Keratinocyte (primary cell): ENCODE measurements around a stretch of chr3.

CAGE:
- cytosol, long polyA minus RNA: no peak
- cytosol, long polyA plus RNA: no peak
- long polyA plus RNA: no peak
- nucleus, long polyA minus RNA: no peak
- nucleus, long polyA plus RNA: no peak
Observed at GRCh38 chr3:40477623-40478310, 845 bp downstream of the ZNF619 start.

DNA sequence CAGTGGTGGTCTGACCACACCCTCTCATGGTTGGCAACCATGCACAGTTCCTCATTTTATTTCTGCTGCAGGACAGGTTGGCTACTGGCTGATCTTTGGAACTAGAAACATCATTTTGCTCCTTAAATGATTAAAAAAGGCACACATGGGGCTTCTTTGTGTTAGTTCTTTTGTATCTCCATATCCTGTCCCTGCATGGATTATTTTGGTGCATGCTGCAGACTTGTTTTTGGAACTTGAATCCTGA is 99.0 kb downstream of the ZNF621 start:
CAGE:
- cytosol, long polyA minus RNA: no peak
- cytosol, long polyA plus RNA: no peak
- long polyA plus RNA: no peak
- nucleus, long polyA minus RNA: no peak
- nucleus, long polyA plus RNA: no peak

GRCh38 chr3:40778822-40779328 is 254.1 kb downstream of the ZNF621 start:
CAGE:
- cytosol, long polyA minus RNA: no peak
- cytosol, long polyA plus RNA: no peak
- long polyA plus RNA: no peak
- nucleus, long polyA minus RNA: no peak
- nucleus, long polyA plus RNA: no peak

DNA sequence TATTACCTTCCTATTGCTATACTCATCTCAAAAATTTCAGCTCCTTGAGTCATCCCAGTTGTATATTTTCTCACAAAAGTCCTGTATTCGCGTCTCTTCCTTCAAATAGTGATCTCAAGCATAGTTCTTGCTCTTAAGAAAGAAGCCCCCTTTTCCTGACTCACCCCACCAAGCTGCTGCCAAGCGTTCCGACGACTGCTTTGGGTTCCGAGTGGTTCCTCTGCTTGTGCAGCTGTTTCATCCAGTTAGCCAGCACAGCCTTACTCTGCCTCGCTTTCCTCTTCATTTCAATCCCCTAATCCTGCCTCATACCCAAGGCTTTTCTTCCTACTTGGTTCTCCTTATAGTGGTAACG is 260.9 kb downstream of the ZNF621 start:
CAGE:
- cytosol, long polyA minus RNA: no peak
- cytosol, long polyA plus RNA: no peak
- long polyA plus RNA: no peak
- nucleus, long polyA minus RNA: no peak
- nucleus, long polyA plus RNA: no peak

DNA sequence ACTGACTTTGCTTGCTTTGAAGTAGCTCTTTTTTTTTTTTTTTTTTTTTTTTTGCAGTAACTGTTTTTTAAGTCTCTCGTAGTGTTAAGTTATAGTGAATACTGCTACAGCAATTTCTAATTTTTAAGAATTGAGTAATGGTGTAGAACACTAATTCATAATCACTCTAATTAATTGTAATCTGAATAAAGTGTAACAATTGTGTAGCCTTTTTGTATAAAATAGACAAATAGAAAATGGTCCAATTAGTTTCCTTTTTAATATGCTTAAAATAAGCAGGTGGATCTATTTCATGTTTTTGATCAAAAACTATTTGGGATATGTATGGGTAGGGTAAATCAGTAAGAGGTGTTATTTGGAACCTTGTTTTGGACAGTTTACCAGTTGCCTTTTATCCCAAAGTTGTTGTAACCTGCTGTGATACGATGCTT is 40.7 kb downstream of the CTNNB1 start:
CAGE:
- cytosol, long polyA minus RNA: no peak
- cytosol, long polyA plus RNA: no peak
- long polyA plus RNA: no peak
- nucleus, long polyA minus RNA: start-site peak on the minus strand centred at position 169 of the sequence, 96 bp wide, 20 reads
- nucleus, long polyA plus RNA: no peak

GRCh38 chr3:41242617-41243152 is 43.4 kb downstream of the CTNNB1 start:
CAGE:
- cytosol, long polyA minus RNA: no peak
- cytosol, long polyA plus RNA: no peak
- long polyA plus RNA: no peak
- nucleus, long polyA minus RNA: no peak
- nucleus, long polyA plus RNA: no peak

CAGE:
- cytosol, long polyA minus RNA: no peak
- cytosol, long polyA plus RNA: no peak
- long polyA plus RNA: no peak
- nucleus, long polyA minus RNA: no peak
- nucleus, long polyA plus RNA: no peak
Observed at GRCh38 chr3:42025411-42026148, 63.7 kb upstream of the ULK4 start.

GRCh38 chr3:42066502-42067223 is 24.5 kb upstream of the TRAK1 start:
CAGE:
- cytosol, long polyA minus RNA: no peak
- cytosol, long polyA plus RNA: no peak
- long polyA plus RNA: no peak
- nucleus, long polyA minus RNA: no peak
- nucleus, long polyA plus RNA: no peak

CAGE:
- cytosol, long polyA minus RNA: no peak
- cytosol, long polyA plus RNA: no peak
- long polyA plus RNA: no peak
- nucleus, long polyA minus RNA: no peak
- nucleus, long polyA plus RNA: no peak
Observed at GRCh38 chr3:42100955-42101968, 10.1 kb downstream of the TRAK1 start.

CAGE:
- cytosol, long polyA minus RNA: no peak
- cytosol, long polyA plus RNA: no peak
- long polyA plus RNA: no peak
- nucleus, long polyA minus RNA: no peak
- nucleus, long polyA plus RNA: no peak
Observed at GRCh38 chr3:42130074-42130764, 39.1 kb downstream of the TRAK1 start.

DNA sequence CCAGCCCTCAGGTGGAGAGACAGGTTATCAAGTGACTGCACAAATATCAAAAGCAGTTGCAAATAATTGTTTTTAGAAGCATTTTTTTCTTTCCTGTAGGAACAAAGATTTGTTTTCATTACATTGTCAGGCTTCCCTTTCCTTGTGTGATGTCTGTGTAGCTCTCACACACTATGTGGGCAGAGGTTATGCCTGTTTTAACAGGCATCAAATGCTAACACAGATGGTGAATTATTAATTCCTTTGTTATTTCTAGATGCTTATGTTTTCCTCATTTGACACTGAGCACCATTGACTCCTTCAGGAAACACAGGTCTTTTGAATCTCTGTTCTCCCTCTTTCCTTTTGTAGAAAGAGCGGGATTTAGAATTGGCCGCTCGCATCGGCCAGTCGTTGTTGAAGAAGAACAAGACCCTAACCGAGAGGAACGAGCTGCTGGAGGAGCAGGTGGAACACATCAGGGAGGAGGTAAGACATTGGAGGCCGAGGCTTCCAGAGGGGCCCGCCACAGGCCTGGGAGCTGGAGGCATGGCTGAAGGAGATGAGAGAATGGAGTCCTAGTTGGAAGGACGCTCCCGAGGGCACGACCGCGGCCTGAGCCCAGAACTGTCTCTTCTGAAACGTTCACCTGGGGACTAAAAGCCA is 81.5 kb downstream of the CCK start:
CAGE:
- cytosol, long polyA minus RNA: no peak
- cytosol, long polyA plus RNA: no peak
- long polyA plus RNA: no peak
- nucleus, long polyA minus RNA: no peak
- nucleus, long polyA plus RNA: no peak

CAGE:
- cytosol, long polyA minus RNA: no peak
- cytosol, long polyA plus RNA: no peak
- long polyA plus RNA: no peak
- nucleus, long polyA minus RNA: no peak
- nucleus, long polyA plus RNA: no peak
Observed at GRCh38 chr3:42224800-42225555, 41.0 kb downstream of the CCK start.

CAGE:
- cytosol, long polyA minus RNA: no peak
- cytosol, long polyA plus RNA: no peak
- long polyA plus RNA: no peak
- nucleus, long polyA minus RNA: no peak
- nucleus, long polyA plus RNA: no peak
Observed at GRCh38 chr3:42369141-42369806, 41.1 kb downstream of the LYZL4 start.

DNA sequence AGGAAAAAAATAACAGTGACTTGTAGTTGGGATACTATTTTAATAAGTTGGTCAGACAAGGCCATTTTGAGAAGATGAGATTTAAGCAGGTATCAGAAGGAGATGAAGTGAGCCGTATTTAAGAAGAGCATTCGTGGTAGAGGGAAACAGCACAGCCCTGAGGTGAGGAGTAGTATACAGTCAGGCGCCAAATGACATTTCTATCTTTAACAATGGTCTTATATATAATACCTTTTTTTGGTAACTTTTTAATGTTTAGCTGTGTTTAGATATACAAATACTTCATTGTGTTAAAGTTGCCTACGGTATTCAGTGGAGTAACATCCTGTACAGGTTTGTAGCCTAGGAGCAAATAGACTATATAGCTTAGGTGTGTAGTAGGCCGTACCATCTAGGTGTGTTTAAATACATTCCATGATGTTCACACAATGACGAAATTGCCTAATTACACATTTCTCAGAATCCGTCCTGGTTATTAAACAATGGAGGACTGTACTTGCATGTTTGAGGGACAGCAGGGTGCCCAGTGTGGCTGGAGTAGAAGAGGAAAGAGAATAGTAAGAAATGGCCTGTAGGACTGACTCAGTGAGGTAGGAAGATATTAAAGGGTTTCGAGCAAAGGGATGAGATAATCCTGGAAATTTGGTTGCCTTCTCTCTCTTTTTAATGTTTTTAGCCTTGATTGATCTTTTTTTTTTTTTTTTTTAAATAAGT is 1.6 kb downstream of the NKTR start:
CAGE:
- cytosol, long polyA minus RNA: no peak
- cytosol, long polyA plus RNA: no peak
- long polyA plus RNA: no peak
- nucleus, long polyA minus RNA: no peak
- nucleus, long polyA plus RNA: no peak

DNA sequence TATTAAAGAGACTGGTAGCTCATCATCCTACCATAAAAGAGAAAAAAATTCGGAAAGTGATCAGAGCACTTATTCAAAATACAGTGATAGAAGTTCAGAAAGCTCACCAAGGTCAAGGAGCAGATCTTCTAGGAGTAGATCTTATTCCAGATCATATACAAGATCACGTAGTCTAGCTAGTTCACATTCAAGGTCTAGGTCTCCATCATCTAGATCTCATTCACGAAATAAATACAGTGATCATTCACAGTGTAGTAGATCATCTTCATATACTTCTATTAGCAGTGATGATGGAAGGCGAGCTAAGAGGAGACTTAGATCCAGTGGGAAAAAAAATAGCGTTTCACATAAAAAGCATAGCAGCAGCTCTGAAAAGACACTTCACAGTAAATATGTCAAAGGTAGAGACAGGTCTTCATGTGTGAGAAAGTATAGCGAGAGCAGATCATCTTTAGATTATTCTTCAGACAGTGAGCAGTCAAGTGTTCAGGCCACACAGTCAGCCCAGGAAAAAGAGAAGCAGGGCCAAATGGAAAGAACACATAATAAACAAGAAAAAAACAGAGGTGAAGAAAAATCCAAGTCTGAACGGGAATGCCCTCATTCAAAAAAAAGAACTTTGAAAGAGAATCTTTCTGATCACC is 15.7 kb upstream of the ZBTB47 start:
CAGE:
- cytosol, long polyA minus RNA: start-site peak on the plus strand centred at position 301 of the sequence, 538 bp wide, 13 reads
- cytosol, long polyA plus RNA: no peak
- long polyA plus RNA: no peak
- nucleus, long polyA minus RNA: no peak
- nucleus, long polyA plus RNA: no peak

CAGE:
- cytosol, long polyA minus RNA: no peak
- cytosol, long polyA plus RNA: no peak
- long polyA plus RNA: no peak
- nucleus, long polyA minus RNA: no peak
- nucleus, long polyA plus RNA: no peak
Observed at GRCh38 chr3:42658138-42659316, 5.0 kb downstream of the ZBTB47 start.

DNA sequence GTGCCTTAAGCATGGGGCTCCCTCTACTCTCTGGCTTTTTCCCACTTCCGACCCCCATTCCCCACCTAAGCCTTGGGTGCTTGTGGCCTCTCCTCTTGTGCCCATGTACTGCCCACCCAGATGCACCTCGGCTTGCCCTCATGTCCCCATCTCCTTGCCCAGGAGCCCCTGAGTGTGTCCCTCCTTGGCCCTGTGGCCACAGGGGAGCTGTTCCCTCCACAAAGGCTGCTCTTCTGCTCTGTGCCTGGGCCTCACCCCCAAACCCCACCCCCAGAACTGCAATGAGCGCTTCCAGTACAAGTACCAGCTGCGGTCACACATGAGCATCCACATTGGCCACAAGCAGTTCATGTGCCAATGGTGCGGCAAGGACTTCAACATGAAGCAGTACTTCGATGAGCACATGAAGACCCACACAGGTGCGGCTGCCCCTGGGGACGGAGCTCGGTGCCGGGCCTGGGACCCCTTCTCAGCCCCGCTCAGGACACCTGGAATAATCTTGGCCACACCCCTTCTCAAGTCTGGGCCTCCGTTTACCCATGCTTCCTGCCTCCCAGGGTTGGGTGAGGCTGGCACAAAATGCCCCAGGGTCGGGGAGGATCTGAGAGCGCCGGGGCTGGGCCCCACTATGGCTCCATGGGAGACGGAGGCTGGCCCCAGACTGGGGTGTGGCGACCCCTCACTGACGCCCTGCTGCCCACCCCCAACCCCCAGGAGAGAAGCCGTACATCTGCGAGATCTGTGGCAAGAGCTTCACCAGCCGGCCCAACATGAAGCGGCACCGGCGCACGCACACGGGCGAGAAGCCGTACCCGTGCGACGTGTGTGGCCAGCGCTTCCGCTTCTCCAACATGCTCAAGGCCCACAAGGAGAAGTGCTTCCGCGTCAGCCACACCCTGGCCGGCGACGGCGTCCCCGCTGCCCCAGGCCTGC is 10.3 kb downstream of the ZBTB47 start:
CAGE:
- cytosol, long polyA minus RNA: no peak
- cytosol, long polyA plus RNA: no peak
- long polyA plus RNA: no peak
- nucleus, long polyA minus RNA: no peak
- nucleus, long polyA plus RNA: no peak

GRCh38 chr3:42669727-42670209 is 15.6 kb upstream of the KLHL40 start:
CAGE:
- cytosol, long polyA minus RNA: no peak
- cytosol, long polyA plus RNA: no peak
- long polyA plus RNA: no peak
- nucleus, long polyA minus RNA: no peak
- nucleus, long polyA plus RNA: no peak

GRCh38 chr3:42729295-42729560 is 26.6 kb upstream of the HHATL start:
CAGE:
- cytosol, long polyA minus RNA: no peak
- cytosol, long polyA plus RNA: no peak
- long polyA plus RNA: no peak
- nucleus, long polyA minus RNA: no peak
- nucleus, long polyA plus RNA: no peak

CAGE:
- cytosol, long polyA minus RNA: no peak
- cytosol, long polyA plus RNA: no peak
- long polyA plus RNA: no peak
- nucleus, long polyA minus RNA: no peak
- nucleus, long polyA plus RNA: no peak
Observed at GRCh38 chr3:42847601-42848321, 27.9 kb downstream of the CYP8B1 start.